Mesangial cell (primary cell): ENCODE measurements around the gene IL31RA.

GRCh38 chr5:54169911-54170650 is 140.3 kb downstream of the ARL15 start:
- RAMPAGE, long total RNA, result no peak

DNA sequence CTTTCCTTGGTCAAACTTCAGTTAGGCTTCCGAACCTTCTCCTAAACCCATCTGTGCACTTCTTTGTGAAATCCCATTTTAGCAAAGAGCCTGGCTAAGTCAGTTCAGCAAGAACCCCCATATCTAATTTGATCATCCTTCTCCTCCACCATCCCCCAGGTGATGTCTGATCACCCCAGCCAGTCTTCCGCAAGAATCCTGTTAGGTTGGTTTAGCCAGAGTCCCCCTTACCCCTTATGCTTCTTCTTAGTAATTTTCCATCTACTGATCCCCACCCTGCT is 109.1 kb downstream of the ARL15 start:
- RAMPAGE, long total RNA, result no peak

DNA sequence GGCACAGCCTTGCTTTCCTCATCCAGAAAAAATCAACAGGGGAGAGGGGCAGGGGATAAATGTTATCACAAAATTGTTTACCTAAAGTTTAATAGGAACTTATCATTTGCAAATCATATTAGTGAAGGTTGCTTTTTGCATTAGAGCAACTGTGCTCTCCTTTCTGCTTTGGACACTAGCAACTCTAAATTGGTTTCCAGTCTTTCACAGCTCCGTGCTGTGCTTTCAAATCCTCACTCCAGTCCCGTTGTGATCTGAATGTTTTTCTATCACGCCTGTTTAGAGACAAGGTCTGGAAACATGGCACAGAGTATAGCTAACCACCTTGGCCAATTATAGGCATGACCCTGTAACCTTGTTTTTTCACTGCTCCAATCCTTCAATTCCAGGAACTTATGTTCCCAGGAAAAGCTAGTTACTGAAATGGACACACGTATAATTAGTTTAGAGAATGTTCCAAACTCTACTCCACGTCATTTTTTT is 55.6 kb downstream of the ARL15 start:
- RAMPAGE, long total RNA, result no peak

DNA sequence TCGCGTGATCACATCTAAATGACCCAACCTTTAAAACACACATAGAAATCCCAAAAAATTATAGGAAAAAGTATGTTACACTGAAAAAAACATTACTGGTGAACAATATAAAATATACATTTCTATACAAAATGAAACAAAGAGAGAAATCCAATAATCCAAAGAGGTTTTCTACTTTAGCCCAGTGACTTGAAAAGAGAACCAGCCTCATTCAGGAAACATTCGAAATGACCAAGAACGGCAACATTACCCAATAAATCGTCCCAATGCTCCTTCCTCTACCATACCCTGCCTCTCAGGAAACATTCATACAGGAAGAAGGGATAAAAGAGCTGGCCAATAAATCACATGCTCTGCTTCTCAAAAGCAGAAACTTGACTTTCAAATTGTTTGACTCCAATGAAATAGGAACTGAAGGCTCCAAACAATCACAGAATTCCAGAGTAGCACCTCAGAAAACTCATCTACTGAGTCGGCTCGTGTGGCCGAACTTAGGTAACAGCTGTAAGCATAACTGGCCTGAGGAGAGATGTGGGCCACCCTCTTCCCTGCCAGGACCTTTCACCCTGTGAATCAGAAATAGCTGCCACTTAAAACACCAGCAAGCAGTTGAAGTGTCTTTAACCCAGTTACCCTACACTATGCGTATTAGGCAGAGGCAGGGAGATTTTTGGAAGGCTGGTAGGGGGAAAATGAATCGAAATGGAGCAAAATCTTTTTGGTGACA is 14.7 kb downstream of the ARL15 start:
- RAMPAGE, long total RNA, result no peak

DNA sequence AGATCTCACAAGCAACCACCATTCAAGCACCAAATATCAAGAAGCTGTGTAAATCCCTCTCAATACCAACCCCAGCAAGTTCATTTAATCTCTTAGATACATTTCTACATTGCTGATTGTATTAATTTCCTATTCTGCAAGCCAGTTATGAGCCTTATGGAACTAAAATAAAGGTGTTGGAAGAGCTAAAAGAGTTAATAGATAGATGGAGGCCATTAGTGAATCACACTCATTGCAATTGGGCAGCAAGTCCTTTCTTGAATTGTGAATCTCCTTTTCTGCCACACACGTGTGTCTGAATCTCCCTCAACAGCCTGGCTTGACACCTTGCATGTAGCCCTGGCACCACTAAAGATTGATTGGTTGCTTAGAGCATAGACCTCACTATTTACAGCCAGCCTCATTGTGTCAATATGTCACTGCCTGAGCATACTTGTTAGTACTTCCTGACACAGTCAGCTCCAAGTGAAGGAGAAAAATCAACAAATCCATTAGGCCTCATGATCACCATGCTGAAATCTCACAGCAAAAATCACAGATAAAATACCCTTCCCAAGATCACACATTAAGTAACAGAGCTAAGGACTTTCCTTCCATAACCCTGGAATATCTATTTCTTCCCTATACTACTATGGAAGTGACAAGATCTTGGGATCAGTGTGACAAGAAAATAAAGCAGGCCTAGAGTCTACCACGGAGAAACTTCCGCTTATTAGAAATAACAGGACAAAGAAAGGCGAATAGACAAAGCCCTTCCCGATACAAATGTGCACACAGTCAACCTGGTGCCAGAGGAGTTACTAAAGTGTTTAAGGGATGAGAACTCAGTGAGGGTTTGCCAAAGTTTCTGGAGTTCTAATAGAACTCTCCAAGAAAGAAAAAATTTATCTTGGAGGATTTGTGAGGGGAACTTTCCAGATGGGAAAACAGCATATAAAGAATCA is 5.4 kb upstream of the ARL15 start:
- RAMPAGE, long total RNA, result no peak

- RAMPAGE, long total RNA, result no peak
These were observed 4.9 kb downstream of the HSPB3 start for GRCh38 chr5:54460378-54460877.

DNA sequence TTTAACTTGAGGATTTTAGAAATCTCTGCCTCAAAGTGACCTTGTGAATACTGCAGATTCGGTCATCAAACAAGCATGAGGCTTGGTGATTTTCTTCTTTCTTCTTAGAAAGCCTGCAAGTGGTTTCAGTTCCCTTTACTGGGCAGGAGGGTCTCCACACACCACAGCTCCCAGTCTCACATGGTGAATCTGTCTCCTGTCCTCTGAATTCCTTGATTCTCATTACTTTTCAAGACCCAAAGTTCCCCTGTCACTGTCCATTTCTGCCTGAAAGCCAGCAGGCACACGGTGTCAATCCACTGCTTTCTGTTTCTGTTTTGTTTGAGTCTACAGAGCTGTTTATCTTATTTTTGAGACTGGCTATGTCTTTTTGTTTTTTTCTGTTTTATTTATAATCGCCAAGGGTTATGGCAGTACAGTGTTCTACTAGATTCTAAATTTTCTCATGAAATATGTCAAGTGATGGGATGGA is 14.2 kb downstream of the HSPB3 start:
- RAMPAGE, long total RNA, result no peak

DNA sequence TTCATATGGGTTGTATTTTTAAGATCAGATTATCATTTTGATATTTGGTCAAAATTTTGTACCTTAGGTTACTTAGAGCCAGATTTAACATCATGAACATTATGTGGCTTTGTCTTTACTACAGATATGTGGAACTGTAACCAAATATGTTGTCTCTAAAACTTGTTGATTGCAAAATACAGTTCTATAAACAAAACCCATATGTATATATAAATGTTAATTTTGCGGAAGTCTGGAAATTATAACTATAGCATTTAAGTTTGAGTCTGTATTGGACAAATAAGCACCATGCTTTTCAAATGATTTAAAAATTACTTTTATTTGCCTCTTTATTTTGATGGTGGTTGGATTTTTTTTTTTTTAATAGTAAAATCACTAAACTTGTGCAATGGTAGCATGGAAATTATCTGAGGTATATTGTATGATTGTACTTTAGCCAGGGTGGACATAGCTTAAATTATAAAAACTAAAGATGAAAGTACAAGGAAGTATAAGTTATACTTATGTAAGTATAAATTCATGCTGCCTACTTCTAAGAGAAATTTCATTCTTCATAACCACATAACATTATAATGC is 27.6 kb downstream of the SNX18 start:
- RAMPAGE, long total RNA, result no peak

DNA sequence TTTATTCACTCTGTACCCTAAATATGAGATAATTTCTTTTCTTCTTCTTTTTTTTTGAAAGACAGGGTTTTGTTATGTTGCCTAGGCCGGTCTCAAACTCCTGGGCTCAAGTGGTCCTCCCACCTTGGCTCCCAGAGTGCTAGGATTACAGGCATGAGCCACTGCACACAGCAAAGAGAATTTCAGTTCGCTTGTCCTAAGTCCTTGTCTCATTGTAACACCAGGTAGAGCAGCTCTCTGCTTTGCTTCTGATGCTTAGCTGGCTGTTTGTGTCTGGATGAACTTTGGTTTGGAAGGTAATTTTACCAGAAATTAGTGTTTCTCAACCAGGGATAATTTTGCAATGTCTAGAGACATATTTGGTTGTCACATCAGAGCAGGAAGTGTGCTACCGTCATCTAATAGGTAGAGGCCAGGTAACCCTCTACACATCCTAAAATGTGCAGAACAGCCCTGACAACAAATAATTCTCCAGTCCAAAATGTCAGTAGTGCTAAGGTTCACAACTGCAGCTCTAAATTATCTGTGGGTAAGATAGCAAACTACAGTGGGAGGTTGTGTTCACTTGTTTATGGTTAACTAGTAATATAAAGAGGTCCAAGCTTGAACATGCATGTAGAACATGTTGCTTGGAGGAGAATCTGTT is 108.8 kb downstream of the SNX18 start:
- RAMPAGE, long total RNA, result no peak

DNA sequence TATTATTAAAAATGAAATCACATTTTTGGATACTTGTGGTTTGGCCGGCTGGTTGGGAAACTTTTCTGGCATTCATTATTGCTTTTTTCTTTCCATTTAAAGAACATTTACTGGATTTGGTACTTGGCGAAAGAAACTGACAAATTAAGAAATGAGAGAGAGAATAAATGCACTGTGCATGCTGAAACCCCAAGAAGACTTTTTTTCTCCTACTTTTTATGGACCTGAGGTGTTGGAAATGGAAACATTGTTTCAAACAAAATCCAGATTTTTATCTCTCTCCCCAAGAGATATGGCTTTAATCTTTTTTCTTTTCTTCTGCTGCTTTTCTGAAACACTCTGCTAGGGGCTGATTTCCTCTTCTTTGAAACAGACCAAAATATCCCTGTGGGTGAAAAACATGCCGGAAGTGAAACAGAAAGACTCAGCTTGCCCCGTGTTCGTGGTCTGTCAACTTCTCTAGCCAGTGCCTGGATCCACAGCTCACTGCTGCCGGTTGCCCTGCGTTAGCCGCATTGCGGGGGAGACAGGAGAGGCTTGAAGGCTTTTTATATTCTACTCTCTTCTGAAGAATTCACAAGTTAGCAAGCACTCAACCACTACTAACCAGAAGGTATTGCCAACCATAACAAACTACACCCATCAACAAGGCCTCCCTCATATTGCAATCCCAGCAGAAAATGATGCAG is 128.6 kb downstream of the SNX18 start:
- RAMPAGE, long total RNA, result no peak

DNA sequence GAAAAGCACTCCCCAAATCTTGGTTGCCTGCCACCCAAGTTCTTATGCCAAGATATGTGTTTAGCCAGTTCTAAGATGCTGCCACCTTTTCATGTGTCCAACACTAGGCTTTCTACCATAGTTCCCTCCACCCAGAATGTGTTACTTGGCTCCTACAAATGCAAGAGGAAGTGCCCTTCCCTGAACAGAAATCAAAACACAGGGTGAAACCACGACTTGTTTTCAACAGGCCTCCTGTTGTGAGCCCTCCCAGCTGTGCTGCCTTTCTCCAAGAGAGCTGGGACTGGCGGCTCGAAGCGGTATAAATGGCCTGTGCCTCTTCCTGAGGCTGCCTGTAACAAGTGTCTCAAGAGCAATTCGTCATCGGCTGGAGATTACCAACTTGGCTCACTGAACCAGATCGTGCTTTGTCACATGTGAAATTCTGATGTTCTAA is 129.1 kb downstream of the SNX18 start:
- RAMPAGE, long total RNA, result no peak

DNA sequence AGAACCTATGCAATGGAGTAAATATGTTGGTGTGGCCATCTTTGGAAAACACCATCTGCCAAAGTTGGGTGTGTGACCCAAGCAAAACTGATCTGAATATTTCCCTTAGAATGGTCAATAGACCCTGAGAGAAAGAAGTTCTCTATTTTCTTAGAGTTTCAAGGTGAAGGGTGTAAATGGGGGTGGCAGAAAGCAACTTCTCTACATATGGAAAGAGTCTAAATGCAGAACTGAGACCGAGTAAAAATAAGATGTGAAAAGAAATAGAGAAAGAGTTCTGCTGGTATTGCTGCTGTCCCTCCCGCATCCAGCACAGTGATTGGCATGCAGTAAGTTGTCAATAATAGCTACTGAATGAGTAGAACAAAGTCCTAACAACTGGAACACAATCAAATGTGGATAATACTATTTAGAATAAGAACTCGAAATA is 212.6 kb downstream of the ESM1 start:
- RAMPAGE, long total RNA, result no peak

GRCh38 chr5:54774776-54775251 is 210.6 kb downstream of the ESM1 start:
- RAMPAGE, long total RNA, result no peak

DNA sequence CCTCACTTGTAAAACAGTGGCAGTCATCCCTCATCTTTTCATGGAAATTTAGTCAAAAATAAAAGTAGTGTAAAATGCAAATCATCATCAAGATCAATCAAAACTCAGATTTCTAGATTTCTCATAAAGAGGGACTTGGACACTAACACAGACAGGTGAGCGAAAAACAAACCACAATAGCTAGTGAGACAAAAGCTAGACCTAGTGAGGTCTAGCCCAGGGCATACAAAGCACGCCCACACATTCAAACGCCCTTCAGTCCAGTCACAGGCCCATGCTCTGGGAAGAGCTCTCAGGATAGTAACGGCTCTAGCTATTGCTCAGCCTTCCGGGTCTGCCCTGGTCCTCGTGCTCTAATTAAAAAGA is 94.7 kb downstream of the PLPP1 start:
- RAMPAGE, long total RNA, result no peak

- RAMPAGE, long total RNA, result no peak
These were observed 808 bp upstream of the PLPP1 start for GRCh38 chr5:55535583-55535961.

GRCh38 chr5:55594928-55595127 is 60.1 kb upstream of the PLPP1 start:
- RAMPAGE, long total RNA, result no peak

DNA sequence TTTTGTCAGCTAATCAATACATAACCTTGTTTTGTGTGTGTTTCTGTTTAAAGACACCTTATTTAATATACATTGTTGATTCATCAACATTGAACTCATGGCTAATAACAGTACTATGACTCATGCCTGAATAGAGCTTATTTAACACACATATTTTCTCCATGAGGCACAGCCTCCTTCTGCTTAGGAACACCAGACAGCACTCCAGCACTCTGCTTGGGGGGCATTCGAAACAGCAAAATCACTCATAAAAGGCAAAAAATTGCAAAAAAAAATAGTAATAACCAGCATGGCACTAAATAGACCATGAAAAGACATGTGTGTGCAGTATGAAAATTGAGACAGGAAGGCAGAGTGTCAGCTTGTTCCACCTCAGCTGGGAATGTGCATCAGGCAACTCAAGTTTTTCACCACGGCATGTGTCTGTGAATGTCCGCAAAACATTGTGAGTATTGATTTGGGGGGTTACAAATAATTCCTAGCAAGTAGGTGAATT is at the start of gene IL31RA:
Gene IL31RA (plus strand): TSS at position 169 of the 496 bp plus-strand sequence.
- RAMPAGE, long total RNA, result no peak

GRCh38 chr5:55941350-55941997 is 53.3 kb downstream of the IL6ST start:
- RAMPAGE, long total RNA, result no peak

GRCh38 chr5:55946089-55946357 is 48.7 kb downstream of the IL6ST start:
- RAMPAGE, long total RNA, result no peak

GRCh38 chr5:55993573-55994345 is 1.0 kb downstream of the IL6ST start:
- RAMPAGE, long total RNA, result no peak